ENCODE data around the gene ARMC10.

DNA sequence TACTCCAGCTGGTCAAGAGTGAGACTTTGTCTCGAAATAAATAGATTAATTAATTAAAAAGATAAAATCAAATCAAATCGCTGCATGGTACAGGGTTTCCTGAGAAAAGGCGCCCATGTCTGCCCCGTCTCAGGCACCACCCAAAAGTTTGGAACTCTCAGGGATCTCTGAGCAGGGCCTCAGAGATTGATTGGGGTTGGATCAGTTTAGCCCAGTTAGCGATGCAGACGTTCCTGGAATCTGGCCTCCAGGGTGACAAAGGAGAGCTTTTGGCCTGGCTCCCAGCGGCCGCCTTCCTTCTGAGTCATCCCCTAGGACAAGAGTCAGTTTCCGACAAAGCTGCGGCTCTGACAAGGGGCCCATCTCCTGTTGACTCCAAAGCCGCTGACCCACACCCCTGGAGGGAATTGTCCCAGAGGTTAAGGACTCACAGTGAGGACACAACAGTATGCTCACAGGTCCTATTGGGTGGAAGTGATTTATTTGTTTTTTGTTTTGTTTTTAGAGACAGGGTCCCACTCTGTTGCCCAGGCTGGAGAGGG lies 6.7 kb downstream of the ORAI2 start:
- PRO-cap = no peak

DNA sequence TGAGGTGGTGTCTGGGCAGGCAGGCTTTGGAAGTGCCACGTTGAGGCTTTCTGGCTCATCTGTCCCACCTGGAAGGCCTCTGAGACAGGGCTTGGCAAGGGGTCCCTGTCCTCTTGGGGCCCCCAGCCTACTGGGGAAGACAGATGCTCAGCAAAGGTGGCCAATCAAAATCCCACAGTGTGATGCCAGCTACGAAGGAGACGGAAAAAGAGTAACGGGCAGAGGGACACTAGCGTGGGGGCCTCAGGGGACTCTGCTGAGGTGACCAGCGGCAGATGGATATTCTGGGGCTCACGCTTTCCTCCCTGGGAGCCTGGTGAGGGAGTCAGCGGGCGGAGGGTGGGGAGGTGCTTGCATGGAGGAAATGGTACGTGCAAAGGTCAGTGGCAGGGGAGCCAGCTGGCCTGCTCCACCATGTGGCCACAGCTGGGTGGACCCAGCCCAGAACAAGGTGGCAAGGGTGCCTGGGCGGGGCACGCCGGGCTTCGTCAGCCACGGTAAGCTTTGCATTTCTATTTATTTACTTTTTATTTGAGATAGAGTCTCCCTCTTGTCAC lies 5.5 kb downstream of the LRWD1 start:
- PRO-cap = no peak

- PRO-cap = no peak
Observed at GRCh38 chr7:102934299-102934737, 21.5 kb downstream of the LRRC17 start.

DNA sequence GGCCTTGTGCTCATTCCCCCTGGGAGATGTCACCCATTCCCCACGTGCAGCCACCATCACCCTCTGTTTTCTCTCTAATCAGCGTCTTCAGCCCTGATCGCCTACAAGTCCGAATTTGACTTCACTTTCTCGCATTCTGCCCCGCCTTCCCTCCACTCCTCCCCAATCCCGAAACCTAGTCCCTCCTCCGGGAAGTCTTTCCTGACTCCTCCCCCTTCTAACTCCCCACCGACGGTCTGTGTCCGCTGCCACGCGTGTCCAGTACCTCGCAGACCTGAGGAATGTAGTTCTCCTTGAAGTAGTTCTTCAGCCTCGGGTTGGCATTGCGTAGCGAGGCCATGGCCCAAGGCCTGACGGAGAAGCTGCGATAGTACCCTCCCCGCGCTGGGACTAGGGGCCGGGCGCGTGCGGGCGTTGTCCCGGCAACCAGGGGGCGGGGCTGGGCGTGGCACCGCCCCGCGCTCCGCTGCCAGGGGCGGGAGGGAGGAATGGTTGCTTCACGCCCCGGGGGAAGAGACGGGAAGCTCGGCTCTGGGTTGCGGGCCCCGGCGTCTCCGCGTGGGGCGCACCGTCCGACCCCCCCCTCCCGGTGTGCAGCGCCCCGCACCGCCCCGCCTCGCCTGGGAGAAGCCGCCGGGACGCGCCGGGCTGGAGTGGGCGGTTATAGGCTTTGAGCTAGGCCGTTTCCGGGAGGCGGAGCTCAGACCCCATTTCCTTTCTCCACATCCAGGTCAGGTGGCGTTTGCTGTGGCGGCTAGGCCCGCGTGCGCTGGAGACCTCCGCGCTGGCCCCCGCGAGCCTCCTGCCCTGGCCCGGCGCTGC lies at the start of gene ARMC10:
TSS of gene ARMC10 (plus strand) at position 710 of the 822 bp plus-strand sequence.
- PRO-cap = bidirectional peak, plus-strand start at position 519 of the sequence, minus-strand start at position 392 of the sequence; unidirectional peak, plus-strand start at position 742 of the sequence

GRCh38 chr7:104669933-104670319 lies 341.5 kb downstream of the LHFPL3 start:
- PRO-cap = no peak

- PRO-cap = no peak
Observed at GRCh38 chr7:104883681-104884620, 130.1 kb upstream of the KMT2E start.

- PRO-cap = no peak
Observed at GRCh38 chr7:104926924-104927749, 86.9 kb upstream of the KMT2E start.

DNA sequence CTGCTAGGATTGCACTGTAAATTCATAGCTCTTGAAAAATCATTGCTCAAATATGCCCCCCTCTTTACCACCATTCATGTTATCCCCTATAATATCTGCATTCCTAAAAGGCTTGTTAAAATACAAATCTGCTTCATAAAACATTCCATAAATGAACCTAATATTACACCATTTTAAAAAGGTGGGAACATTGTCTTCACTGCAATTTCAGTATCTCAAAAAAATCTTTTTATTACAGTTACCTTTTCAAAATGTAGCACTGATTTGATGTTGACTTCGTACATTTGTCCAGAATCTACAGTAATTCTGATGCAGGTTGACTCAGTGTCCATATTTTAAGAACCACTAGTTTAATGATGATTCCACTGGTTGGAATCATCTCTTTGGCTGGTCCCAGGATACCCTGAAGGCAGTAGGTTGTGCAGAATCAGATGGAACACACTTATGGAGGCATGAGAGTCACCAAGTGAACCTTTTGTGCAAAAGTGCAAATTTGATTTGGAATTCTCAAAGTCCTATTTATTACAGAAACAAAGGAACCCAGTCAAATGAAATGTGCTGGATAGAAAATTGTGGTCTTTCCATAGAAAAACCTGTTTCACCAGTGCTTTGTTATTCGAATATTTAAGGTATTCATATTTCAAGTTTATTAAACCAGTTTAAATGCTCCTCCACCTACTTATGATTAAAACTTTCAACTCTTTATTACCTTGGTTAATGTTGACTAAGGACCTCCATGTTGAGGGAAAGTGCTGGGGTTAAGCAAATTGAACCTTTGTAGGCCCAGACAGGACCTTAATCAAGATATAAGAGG lies 28.1 kb upstream of the KMT2E start:
- PRO-cap = no peak

DNA sequence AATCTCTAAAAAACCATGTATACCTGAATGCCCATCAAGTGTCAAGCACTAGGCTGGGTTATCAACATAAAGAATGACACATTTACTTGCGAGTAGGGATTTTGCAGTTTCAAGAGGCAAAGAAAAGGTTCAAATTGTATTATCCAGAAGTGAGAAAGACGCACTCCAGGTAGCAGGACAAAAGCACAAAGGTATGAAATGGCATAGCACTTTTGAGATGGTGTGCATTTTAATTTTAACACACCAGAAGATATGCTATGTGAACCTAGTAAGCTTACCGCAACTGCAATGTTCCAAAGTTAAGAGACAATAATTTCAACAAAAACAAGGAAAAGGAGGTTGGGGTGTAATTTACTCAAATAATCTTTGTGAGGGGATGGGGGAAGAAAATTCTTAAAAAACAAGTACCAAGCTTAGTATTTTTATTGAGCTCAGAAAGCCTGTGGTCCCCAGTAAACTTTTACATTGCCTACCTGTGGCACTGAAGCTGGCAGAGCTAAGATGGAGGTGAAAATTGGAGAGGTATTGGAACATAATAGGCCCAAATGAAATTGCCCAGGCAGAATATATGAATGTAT lies 3.7 kb upstream of the KMT2E start:
- PRO-cap = no peak

DNA sequence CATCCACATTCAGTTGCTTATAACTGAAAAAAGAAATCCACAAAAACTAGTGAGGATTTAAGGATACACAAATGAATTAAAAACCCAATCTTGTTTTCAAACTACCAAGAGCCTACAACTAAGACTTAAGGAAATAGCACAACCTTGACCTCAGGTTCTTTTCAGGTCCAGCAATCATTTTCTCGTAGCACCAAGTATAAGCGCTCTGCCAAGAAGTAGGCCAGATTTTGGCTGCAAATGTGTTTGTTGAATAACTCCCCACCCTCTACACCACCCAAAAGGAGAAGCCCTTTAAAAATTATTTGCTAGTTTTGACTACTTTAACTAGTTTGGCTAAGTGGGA lies 2.8 kb upstream of the KMT2E start:
- PRO-cap = bidirectional peak, plus-strand start at position 177 of the sequence, minus-strand start at position 174 of the sequence

- PRO-cap = no peak
Observed at GRCh38 chr7:105014476-105014692, 379 bp downstream of the KMT2E start.

- PRO-cap = no peak
Observed at GRCh38 chr7:105142866-105143513, 129.0 kb downstream of the KMT2E start.

DNA sequence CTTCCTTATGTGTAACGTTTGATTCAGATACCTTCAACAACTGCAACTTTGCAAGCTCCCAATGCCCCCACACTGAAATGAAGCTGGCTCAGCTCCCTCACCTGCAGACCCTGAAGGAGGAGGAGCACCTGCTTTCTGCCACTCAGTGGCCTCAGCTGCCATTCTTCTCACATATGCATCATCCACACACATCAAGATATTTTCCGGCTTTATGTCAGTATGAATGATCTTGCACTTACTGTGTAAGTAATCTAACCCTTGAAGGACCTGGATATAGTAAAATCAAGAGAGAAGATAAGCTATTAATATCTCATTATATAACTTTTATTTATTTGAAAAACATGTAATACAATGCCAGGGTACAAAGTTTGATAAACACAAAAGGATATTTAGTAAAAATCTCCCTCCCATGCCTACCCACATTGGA lies 132.4 kb downstream of the KMT2E start:
- PRO-cap = no peak

DNA sequence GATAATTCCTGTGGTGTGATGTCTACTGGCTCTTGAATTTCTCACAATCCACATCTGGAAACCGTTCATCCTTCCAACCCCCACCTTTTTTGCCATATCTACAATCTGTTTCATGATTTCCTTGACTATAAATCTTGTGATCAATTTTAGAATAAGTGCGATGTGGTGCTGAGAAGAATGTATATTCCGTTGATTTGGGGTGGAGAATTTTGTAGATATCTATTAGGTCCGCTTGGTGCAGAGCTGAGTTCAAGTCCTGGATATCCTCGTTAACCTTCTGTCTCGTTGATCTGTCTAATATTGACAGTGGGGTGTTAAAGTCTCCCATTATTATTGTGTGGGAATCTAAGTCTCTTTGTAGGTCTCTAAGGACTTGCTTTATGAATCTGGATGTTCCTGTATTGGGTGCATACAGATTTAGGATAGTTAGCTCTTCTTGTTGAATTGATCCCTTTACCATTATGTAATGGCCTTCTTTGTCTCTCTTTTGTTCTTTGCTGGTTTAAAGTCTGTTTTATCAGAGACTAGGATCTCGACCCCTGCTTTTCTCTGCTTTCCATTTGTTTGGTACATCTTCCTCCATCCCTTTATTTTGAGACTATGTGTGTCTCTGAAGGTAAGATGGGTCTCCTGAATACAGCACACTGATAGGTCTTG lies 28.9 kb downstream of the SRPK2 start:
- PRO-cap = no peak

DNA sequence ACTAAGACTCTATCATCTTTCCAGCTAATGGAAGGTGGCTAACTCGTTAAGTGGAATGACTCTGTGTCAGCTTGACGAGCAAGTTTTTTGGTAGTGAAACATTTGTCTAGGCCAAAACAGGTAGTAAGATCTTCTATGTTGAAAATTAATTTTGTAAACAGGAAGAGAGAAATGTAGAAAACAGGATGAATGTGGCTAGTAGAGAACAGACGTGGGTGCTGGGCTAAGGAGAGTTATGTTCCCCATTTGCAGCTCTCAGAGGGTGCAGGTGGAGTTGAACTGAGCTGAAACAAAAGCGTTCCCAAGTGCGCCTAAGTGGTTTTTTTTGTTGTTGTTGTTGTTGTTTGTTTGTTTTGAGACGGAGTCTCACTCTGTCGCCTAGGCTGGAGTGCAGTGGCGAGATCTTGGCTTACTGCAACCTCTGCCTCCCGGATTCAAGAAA lies 59.5 kb upstream of the SRPK2 start:
- PRO-cap = no peak

DNA sequence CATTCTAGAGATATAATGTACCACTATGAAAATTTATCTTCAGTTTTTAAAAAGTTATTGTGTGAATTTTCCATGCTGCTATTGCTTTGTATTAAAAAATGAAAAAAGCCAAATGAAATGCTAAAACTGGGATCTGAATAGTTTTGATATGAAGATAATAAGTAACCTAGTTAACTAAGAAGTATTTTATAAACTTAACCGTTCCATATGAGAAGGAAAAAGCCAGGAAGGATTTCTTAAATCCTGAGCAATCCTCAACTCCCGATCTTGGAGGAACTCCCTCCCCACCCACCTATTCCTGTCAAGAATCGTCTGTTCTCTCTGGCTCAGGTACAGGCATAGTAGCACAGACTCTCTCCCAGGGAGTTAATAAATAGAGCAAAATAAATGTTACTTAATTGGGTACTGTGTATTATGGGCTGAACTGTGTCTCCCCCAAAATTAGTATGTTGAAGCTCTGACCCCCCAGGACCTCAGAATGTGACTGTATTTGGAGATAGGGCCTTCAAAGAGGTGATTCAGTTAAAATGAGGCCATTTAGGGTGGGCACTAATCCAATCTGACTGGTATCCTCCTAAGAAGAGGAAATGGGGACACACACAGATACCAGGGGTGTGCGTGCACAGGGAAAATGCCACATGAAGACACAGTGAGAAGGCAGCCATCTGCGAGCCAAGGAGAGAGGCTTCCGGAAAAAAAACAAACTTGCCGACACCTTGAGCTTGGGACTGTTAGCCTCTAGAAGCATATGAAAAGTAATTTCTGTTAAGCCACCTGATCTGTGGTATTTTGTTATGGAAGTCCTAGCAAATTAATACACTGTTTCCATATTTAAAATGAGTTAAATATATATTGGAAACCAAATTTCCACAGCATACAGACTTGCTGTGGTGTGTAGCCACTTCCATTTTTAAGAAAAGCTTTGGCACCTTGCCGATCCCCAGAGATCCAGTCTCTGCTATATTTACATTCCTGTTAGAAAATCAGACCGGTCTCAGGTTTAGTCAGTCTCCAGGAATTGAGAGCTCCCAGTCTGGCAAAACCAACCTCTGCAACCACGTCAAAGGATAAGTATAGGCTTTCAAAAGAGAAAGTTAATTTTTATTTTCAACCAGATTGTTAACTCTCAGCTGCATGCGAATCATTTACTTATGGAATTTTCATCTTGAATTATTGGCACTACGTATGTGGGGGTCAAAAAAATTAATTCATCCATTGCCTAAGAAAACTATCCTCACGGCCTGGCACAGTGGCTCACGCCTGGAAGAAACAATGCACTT lies 28.5 kb downstream of the PUS7 start:
- PRO-cap = no peak

DNA sequence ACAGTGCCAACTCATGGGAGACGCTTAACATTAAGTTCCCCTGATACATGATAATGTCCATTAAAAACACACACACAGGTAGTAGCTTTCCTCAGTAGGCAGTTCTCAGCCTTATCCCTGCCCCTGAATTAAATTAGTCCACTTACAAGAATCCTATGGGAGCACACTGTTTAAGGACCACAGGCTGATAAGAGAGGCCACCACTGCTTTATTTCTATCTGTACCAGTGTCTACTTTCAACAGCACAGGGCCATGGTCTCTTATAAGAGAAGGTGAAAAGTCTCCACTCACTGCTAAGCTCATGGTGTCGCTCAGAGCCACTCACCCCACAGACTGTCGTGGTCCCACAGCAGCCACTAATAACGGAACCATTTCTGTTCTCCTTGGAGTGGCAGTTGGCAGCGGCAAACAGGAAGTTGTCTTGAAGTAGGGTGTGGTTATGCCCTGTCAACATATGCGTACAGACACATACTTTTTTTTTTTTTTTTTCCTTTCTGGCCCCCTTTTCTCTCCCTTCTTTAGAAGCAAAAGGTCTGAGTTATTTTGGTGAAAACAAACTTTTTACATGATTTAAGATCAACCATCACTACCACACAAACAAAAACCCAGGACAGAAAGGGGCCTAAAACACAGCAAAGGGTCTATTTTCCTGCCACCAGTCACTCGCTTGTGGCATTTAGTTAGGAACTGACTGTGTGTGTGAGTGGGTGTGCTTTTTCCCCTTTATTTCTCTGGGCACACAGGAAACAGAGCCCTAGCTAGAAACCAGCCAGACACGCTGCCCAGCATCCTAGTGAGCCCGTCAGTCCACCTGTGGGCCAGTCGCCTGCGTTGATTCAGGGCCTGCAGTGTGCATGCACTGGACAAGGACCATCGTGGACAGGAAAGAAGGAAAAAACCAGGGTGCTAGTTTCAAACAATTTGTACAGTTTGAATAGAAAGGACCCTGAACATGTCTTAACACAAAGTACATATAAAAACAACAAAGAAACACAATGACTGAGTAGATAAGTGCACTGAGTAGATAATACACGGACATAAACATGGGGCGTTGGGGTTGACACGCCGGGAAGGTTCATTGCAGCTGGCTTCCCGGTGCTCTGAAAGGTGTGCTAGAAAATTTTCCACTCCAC lies 96.7 kb upstream of the EFCAB10 start:
- PRO-cap = unidirectional peak, minus-strand start at position 358 of the sequence

GRCh38 chr7:105691520-105692322 lies 110.4 kb upstream of the EFCAB10 start:
- PRO-cap = bidirectional peak, plus-strand start at chr7:105691874, minus-strand start at chr7:105691832

DNA sequence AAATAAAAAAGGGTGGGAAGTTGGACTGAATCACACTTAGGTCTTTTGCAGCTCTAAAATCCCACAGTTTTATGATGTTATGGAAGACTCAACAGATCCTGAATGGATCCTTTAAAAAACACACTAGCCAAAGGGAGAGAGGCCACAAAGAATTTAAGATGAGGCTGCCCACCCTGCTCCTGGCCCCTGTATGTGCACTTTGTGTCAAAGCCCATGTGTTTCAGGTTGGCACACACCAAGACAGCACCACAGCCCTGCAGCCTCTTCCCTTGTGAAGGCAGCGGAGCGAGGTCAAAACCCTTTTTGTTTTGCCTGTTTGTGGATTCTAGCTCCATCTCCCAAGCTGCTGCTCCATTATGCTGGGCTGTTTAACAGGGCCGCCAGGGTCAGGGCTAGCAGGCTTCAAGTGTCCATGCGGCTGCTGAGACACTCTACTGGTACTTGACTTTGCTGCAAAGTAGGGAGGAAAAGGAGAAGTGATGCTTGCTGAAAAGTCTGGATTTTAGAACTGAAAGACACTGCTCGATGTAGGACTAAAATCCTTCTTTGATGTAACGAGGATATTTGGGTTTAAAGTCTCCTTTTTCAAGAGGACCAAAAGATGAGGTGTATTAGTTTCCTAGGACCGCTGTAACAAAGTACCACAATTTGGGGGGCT lies 142.3 kb upstream of the EFCAB10 start:
- PRO-cap = no peak

DNA sequence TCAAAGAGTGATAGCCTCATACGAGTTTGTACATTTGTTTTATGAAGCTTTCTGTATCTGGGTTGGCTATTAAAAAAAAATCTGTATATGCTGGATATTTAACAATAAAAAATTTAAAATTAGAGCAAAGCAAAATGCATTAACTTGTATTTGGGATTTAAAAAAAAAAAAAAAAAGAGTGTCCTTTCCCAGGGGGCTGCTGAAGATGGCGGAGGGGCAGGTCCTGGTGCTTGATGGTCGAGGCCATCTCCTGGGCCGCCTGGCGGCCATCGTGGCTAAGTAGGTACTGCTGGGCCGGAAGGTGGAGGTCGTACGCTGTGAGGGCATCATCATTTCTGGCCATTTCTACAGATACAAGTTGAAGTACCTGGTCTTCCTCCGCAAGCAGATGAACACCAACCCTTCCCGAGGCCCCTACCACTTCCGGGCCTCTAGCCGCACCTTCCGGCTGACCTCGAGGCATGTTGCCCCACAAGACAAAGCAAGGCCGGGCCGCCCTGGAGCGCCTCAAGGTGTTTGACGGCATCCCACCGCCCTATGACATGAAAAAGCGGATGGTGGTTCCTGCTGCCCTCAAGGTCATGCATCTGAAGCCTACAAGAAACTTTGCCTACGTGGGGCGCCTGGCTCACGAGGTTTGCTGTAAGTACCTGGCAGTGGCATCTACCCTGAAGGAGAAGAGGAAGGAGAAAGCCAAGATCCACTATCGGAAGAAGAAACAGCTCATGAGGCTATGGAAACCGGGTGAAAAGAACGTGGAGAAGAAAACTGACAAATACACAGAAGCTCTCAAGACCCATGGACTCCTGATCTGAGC lies 56.9 kb downstream of the ATXN7L1 start:
- PRO-cap = no peak

Measured in parotid gland (tissue), 1 donor.